Hematopoietic multipotent progenitor cell (in vitro differentiated cells): ENCODE measurements around a stretch of chr5.

DNA sequence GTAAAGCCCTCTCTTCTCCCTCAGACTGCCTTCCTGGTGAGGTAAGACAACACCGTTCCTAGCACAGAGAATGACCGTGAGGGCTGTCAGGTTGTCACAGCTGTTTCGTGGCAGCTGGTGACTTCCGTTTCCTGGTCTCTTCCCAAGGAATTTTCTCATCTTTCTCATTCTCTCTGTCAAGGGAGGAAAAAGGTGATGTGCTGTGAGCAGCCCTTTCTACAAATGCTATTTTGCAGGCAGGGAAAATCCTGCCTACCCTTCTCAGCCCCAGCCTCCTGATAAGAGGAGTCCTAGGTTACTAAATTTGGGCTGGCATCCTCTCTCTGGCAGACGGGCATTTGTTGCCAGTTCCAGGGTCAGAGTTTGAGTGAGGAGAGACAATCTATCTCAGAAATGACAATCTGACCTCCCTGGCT lies 263.5 kb upstream of the PANK3 start:
- CAGE, long polyA plus RNA: no peak

DNA sequence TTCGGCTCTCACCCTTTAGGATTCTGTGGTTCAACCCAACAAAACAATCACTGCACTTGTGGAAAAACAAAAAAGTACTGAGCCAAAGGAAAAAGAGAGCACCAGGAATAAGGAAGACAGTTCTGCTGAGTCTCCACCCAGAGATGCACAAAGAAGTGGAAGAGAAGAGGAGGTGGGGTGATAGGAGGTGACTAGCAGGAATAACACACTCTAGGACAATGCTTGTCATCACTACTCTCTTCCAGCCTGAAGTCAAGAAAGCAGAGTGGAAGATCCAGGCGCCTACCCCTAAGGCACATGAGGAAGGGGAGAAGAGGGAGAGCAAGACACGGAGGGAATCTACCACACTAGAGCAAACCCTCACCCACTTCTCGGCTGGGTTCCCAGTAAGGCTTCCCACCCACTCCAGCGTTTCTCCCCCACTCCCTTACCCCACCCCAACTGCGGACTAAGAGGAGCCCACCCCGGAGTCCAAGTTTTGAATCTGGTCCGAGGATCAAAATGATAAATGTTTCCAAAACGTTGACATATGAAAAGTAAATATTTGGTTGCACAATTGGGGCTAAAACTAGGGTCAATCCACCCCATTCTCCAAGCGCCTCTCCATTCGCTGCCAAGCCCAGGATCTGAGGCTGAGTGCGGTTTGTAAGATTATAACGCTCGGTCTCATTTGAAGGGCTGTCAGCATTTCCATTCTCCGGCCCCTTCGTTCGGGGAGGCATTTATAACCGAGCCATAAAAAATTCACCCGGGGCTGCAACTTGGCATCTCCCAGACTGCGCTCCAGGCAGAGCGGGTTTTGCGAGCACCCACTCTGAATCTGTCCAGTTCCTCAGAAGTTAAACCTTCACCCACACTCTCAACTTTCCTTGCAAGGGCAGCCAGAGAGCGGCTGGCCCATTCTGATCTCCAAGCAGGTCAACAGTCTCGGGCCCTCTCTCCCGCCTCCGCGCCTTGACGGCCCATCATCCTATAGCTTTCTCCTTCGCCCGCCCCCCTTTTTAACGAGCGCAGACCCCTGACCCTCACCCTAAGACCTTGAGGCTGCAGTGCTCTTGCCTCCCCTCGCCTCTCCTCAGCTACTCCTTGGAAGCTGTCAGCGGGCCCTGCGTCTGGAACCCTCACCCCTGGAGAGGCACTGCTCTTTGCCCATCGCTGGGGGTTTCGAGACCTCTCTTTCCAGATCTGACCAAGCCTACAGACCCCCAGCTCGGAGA lies 1.4 kb downstream of the SLIT3 start:
- CAGE, long polyA plus RNA: no peak

GRCh38 chr5:170266758-170267935 lies 30.4 kb downstream of the LCP2 start:
- CAGE, long polyA plus RNA: no peak

GRCh38 chr5:170287561-170288269 lies 9.9 kb downstream of the LCP2 start:
- CAGE, long polyA plus RNA: no peak

DNA sequence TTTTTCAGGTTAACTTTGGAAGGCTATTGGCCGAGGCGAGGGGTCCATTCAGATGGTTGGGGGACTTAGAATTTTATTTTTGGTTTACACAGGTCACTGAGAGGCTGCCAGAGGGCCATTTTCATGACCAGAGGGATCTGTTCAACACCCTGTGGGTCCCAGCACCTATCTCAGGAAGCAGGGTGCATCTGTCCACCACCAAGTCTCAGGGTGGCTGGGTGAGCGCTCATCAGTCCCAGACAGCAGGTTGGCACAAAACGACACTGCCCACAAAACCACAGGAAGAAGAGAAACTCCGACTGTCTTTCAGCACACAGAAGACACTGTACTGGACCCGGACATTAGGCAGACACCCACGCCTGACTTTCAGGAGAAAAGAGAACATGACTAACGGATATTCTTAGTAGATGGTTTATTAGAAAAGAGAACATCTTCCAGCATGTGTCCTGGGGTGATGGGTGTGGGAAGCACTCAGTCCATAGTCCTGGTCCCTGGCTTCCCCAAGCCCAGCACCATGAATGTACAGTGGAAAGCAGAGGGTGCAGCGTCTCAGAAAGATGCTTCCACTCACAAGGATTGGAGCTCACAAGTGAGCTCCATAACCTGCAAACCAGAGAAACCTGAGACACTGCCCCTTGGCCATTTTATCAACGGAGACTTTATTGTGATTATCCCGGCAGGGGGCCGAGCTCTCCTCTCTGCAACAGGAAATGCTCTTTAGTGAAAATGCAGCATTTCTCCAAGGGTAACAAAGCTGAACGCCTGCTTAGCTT lies 35.7 kb upstream of the LCP2 start:
- CAGE, long polyA plus RNA: no peak

DNA sequence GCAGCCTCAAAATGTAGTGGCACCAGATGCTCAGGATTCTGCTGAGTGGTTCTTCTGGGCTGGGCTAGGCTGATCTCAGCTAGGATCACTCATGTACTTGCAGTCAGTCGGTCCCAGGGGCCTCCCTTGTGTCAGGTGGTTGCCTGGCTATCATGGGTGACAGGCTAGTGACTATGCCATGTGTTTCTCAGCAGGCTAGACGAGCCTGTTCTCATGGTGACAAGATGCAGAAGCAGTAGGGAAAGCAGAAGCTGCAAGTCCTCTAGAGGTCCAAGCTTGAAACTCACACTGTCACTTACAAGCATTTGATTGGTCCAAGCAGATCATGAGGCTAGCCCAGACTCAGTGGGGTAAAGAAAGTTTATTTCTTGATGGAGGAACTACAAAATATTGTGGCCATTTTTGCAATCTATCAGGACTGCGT lies 15.2 kb upstream of the KCNMB1 start:
- CAGE, long polyA plus RNA: no peak

GRCh38 chr5:170763931-170764429 lies 19.5 kb upstream of the GABRP start:
- CAGE, long polyA plus RNA: no peak

- CAGE, long polyA plus RNA: no peak
Measured at GRCh38 chr5:170782243-170783019, 1.1 kb upstream of the GABRP start.

DNA sequence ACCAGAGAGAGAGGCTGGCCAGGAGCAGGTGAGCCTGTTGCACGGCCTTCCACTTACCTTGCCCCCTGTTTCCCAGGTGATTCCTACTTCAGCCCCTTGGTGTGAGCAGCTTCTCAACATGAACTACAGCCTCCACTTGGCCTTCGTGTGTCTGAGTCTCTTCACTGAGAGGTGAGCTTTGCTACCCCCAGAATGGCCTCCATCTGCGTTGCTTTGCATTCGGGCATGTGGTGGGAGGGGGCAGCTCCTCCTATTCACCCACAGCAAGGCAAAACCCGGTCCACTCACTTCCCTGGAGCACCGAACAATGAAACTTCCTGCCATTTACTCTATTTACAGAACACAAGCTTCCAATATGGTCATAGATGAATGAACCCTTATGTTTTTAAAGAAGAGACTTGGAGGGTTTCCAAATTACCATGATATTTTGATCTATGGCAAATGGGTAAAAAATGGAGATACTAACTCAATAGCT lies 5.0 kb downstream of the GABRP start:
- CAGE, long polyA plus RNA: no peak

GRCh38 chr5:171317327-171317526 lies 8.2 kb downstream of the TLX3 start:
- CAGE, long polyA plus RNA: no peak

DNA sequence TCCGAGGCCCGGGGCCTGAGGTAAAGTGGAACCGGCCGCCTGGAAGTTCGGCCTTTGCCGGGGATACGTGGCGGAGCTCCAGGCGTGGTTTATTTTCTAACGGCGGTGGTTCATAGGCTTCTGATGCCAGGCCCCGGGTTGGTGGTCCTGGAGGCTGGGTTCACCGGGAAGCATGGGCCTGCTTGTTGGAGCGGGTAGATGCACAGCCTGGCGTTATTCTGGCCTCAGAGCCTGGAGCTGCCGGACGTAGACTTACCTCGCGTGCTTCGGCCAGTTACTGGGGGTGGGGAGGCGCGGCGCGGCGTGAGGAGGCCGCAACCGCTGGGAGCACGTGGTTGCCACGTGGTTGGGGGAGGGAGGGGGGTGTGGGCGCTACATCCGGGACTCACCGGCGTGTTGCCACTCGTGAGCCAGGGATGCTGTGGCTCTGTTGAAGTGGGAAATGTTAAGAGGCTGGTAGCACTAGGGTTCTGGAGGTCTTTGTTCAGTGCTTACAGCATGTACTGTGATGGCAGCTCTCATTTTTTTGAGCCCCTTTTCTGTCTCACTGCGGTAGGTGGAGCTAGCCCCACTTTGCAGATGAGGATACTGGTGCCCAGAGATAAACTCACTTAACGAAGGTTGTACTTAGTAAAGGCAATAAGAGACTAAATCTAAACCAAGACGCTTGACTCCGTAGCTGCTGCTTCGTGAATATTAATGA lies 748 bp downstream of the NPM1 start:
- CAGE, long polyA plus RNA: no peak

DNA sequence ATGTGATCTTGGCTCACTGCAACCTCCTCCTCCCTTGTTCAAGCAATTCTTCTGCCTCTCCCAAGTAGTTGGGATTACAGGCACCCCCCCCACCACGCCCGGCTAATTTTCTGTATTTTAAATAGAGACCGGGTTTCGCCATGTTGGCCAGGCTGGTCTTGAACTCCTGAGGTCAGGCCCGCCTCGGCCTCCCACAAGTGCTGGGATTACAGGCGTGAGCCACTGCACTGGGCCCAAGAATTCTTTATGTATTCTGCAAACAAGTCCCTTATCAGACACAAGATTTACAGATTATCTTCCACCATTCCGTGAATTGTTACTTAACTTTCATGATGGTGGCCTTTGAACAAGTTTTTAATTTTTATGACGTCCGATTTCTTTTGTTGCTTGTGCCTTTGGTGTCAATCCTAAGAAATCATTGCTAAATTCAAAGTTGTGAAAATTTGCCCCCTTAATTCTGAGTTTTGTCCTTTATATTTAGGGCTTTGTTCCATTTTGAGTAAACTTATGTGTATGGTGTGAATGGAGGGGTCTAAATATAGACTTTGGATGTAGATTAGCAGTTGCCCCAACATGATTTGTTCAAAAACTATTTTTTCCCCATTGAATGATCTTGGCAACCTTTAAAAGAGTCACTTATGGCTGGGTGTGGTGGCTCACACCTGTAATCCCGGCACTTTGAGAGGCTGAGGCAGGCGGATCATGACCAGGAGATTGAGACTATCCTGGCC lies 10.4 kb downstream of the NPM1 start:
- CAGE, long polyA plus RNA: no peak

GRCh38 chr5:171484300-171484684 lies 64.8 kb downstream of the FGF18 start:
- CAGE, long polyA plus RNA: no peak

DNA sequence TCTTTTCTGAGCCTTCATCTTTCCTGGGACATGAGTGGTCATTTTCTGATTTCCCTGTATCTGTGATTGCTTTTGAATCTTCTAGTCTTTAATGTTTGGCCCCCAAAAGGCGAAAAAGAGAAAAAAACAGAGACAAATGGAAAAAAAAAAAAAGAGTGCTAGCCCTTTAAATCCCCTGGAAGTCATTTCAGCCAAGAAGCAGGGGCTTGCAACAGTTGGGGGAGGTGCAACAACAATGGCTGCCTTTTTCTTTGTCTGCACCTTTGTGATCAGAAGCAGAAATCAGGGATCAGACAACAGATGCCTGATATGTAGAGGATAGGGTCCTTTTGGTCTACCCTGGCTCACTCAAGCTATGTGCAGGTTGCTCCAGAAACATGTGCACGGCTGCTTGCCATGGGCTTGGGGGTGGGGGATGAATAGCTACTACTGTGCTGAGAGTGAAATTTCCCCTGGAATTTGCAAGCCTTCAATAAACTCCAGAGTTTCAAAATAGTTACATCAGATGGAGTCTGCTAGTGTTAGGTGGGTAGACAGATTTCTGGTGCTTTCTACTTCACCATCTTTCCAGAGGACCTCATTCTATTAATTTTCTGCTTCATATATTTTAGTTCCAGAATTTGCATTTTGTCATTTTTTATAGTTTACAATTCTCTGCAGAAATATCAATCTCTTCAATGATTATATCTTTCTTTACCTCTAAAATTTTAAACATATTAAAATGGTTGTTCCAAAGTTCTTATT lies 150.9 kb downstream of the FGF18 start:
- CAGE, long polyA plus RNA: no peak

- CAGE, long polyA plus RNA: no peak
Measured at GRCh38 chr5:171599324-171599787, 179.9 kb downstream of the FGF18 start.

- CAGE, long polyA plus RNA: no peak
Measured at GRCh38 chr5:171676490-171676758, 109.2 kb upstream of the SMIM23 start.

DNA sequence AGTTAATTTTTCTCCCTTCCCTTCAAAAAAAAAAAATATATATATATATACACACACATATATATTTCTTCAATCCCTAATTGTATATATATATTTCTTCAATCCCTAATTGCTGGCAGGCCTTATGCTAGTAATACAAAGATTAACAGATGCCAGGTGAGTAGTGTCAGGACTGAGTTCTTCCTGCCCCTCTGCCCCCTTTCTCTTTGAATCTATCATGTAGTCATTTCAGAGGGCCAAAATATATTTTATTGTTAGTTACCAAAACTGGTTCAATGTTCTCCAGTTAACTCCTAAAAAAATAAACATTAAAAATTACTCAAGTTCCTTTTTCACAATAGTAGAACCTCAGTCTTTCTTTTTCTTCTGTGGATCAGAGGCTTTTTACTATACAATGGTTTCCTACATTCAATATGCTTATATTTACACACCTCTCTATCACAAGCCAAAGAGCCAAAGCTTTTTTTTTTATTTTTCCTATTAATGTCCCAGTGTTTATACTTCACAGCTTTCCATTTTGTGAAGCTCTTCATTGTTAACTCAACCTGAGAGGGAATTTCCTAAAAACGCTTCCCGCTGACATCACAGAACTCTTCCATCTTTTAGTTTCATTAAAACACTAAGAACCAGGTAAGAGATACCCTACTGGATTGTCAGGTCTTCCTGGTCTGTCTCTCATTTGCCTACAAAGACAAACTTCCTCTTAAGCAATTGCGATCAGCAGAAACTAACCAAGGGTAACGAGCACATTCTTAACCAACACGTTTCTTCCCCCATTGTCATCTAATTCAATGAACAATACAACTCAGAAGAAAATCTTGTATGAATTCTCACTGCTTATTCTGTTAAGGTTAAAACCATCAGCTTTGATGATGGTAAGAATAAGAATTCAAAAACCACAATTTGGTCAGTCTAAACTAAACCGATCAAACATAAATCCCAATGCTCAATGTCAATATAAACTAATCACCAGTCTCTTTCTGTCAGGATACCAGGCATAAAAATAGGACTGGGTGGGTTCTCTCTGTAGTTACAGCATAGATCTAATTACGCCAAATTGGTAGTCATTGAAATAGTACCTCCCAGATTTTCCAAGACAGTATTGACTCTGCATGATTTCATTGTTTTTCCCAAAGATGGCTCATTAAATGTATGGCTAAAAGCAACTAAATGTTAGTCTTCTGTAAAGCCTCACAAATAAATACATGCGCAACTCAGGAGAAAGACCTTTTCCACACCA lies 6.7 kb downstream of the FBXW11 start:
- CAGE, long polyA plus RNA: no peak

GRCh38 chr5:172043801-172044883 lies 37.7 kb upstream of the FBXW11 start:
- CAGE, long polyA plus RNA: no peak

GRCh38 chr5:172102856-172103922 lies 84.8 kb downstream of the STK10 start:
- CAGE, long polyA plus RNA: no peak

DNA sequence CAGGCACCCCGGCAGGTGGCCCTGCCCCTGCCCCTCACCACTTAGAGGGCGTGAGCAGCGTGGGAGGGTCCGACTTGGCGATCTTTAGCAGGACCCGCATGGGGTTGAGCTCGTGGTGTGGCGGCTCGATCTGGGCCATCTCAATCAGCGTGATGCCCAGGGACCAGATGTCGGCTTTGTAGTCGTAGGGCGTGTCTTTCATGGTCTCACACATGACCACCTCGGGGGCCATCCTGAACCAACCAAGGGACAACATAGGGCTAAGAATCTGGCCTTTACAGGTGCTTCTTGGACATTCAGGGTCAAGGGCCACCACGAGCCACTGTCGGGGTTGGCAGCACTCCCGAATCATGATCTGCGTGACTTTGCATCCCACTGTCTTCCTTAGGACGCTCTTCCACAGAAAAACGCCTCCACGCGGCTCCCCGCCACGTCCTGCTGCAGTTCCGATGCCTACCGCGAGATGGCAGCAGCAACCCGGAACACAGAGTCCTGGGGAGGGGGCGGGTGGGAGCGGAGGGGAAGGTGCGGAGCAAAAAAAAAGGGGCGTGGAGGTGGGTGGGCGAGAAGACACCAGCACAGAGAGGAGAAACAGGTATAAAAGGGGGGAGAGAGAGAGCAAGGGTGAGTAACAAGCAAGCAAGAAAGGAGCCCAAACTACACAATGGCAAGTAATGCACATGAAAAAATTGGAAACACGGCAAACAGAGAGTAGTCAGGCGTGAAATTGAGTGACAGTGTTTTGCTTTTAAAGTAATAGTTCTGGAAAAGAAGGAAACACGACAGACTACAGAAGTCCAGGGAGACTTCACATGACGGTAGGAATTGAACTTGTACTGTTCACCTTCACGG lies 81.2 kb downstream of the STK10 start:
- CAGE, long polyA plus RNA: no peak